M059J (cell line): ENCODE measurements around a stretch of chr17.

GRCh38 chr17:67532263-67533028 lies 155.4 kb downstream of the PITPNC1 start:
- RAMPAGE, long total RNA = no peak

- RAMPAGE, long total RNA = no peak
Measured at GRCh38 chr17:67893798-67894522, 68.7 kb downstream of the BPTF start.

DNA sequence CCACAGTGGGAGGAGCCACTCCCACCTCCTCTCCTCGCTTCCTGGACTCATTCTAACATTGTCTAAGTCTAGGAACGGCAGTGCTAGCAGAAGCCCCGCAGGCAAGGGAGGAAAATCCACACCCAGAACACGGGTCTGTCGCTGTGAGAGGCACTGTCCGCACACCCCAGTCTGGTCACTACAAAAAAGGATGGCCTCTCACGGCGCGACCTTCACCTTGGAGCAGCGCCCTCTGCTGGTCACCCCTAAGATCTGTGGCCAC lies 14.8 kb upstream of the C17orf58 start:
- RAMPAGE, long total RNA = no peak

DNA sequence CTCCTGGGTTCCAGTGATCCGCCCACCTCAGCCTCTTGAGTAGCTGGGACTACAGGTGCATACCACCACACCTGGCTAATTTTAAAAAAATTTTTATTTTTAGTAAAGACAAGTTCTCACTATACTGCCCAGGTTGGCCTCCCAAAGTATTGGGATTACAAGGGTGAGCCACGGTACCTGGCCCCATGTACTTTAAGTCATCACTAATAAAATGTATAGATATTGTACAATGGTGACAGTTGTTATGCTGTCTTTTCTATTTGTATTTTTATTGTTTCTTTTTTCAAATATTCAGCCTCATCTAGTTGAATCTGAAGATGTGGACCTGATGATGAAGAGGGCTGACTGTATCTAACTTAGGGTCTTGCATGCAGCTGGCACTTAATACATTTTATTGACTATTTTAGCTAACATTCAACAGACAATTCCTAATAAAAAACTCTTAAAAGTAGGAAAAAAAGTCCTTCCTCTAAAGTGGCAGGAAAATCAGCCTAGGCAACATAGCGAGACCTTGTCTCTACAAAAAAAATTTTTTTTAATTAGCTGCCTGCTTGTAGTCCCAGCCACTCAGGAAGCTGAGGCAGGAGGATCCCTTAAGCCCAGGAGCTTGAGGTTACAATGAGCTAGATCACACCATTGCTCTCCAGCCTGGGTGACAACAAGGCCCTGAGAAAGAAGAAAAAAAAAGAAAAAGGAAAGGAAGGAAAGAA lies 88.0 kb downstream of the KPNA2 start:
- RAMPAGE, long total RNA = no peak

DNA sequence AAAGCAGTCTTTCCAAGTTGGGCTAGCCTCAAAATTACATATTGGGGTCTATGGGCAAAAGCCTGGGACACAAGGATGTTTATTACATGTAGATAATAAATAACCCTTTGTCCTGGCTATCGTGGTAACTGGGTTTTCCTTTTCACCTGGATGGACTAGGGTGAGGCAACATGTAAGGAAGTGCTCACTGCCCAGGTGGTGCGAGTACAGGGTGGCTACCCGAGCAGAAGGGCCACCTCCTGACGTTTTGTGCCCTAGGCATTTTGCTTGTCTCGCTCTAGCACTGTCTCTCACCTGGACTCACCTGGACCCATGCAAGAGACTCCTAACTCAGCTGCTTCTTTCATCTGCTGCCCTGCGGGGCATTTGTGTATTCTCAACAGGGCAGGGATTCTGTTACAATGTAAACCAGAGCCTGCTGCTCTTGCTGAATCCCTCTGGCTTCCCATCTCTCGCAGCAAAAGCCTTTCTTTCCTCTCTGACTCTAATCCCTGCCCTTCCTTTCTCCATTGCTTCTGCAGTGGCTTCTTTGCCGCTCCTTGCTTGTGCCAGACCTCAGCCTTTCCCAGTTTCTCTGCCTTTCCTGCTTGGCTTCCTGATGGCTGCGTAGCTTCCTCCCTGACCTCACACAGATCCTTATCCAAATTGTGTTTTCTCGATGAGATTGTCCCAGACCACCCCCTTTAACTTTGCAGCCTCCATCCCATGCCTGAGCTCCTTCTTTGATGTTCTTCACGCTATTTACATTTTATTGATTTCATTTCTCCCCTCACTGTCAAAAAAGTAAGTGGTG lies 10.1 kb downstream of the ARSG start:
- RAMPAGE, long total RNA = no peak

- RAMPAGE, long total RNA = no peak
Measured at GRCh38 chr17:68380954-68381503, 76.3 kb downstream of the WIPI1 start.

GRCh38 chr17:68413357-68414298 lies 43.7 kb downstream of the WIPI1 start:
- RAMPAGE, long total RNA = no peak

- RAMPAGE, long total RNA = no peak
Measured at GRCh38 chr17:68454081-68454755, 3.1 kb downstream of the WIPI1 start.

DNA sequence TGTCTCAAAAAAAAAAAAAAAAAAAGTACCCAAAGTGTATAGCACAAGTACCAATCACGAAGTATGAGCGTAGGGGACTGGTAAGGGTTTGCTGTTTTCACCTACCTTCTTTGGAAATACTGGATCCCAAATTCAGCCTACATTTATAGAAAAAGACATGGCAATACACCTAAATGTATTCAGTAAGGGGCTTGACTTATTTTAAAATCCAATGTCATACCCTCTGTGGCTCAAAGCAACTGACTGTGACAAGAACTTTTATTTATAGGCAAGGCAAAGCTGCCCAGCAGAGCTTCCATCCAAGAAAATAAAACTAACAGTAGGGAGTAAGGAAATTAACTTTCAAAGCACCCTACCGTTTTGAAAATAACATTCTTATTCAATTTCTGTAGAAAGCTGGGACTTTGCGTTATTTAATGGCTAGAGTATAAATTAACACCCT lies 1.9 kb downstream of the WIPI1 start:
- RAMPAGE, long total RNA = no peak

GRCh38 chr17:68488259-68488530 lies 24.0 kb upstream of the PRKAR1A start:
- RAMPAGE, long total RNA = no peak

DNA sequence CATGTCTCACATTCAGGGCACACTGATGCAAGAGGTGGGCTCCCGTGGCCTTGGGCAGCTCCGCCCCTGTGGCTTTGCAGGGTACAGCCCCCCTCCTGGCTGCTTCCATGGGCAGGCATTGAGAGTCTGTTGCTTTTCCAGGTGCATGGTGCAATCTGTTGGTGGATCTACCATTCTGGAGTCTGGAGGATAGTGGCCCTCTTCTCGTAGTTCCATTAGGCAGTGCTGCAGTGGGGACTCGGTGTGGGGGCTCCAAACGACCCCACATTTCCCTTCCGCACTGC lies 5.7 kb downstream of the PRKAR1A start:
- RAMPAGE, long total RNA = no peak

DNA sequence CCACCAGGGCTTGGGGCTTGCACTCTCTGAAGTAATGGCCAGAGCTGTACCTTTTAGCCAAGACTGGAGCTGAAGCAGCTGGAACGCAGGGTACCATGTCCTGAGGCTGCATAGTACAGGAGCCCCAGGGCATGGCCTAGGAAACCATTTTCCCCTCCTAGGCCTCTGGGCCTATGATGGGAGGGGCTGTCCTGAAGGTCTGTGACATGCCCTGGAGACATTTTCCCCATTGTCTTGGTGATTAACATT lies 6.2 kb downstream of the PRKAR1A start:
- RAMPAGE, long total RNA = no peak

DNA sequence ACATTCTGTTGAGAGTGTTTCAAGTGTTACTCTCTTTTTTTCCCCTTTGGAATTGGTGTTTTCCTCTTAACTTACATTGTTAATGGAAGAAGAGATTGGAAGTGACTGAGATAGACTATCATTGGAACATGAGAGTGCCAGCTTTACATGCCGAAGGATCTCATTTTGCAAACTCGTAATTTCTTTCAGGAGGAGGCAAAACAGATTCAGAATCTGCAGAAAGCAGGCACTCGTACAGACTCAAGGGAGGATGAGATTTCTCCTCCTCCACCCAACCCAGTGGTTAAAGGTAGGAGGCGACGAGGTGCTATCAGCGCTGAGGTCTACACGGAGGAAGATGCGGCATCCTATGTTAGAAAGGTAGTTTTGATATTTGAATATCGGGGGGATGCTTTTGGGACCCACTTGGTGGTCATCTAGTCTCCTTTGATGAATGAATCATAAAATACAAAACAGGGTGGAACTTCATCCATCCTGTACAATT lies 10.4 kb downstream of the PRKAR1A start:
- RAMPAGE, long total RNA = no peak

DNA sequence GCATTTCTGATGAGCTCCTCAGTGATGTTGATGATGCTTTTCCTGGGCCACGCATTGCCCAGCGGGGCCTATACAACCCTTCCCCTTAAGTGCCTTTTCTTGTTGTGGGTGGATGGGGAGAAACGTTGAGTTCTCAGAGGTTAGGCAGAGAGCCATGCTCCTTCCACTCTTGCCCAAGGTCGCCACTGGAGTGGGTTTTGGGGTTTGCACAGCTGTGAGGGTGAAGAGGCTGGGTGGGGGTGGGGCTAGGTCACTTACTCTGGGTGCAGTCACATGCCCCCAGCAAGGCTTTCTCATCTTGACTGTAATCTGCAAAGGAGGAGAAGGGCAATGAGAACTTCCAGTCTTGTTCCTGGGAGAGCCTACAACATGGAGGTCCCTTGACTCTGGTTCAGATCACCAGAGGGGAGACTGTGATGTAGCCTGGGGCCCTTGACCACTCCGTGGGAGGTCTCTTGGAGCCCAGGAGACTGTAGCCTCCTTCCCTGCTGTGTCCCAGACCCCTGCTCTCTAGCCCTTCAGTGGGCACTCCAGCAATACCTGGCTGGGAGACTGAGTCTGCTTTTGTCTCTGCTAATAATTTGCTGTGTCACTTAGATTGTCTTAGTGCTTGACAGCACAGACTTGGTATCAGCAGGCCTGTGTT lies 42.4 kb downstream of the PRKAR1A start:
- RAMPAGE, long total RNA = no peak

DNA sequence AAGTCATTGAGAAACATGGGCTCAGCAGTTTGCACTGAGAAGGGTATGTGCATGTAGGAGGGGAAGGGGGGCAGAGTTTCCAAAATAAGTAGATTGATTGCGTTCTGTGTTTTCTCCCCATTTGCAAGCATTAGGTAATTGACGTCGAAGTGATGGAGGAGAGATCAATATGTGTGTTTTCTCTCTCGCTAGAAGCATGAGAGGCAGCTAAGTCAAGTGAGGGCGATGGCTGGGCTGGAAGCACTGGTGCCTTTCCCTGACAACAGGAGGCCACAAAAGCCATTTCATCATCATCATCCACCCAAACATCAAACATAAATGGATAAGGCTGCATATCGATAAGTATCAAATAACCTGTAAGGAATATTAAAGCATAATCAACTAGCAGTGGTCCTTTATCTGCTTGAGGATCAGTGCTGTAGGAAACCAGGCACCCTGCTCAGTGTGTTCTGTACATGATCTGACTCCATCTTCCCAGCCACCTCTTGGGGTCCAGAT lies 18.9 kb downstream of the FAM20A start:
- RAMPAGE, long total RNA = no peak

DNA sequence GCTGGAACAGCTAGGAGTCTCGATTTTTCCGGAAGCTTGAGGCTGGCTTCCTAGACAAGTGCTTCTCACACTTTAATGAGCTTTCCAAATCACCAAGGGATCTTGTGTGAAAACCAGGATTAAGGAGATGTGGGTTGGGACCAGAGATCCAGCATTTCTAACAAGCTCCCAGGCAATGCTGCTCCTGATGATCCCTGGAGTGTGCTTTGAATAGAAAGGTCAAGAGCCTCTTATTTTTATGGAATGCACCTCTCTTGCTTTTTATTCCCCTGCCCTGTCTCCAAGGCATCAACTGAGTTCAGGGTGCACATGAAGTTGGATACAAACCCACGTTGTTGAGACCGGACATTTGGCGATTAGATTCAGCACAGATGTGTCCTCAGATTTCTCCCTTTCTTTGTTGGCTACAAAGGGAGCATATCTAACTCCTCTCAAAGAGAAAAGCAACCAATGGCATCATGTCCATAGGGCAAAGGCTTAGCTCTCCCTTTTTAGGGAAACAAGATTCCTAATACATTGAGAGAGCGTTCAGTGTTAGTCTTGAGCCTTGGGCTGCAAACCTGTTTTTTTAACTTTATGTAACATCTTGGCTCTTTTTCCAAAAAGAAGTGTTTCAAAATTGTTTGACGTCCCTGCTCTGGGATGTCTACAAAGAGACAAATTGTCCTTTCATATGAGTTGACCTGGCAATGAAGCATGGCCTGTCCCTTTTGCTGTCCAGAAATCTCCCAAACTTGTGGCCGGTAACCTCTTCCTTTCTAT lies 40.6 kb upstream of the FAM20A start:
- RAMPAGE, long total RNA = no peak

DNA sequence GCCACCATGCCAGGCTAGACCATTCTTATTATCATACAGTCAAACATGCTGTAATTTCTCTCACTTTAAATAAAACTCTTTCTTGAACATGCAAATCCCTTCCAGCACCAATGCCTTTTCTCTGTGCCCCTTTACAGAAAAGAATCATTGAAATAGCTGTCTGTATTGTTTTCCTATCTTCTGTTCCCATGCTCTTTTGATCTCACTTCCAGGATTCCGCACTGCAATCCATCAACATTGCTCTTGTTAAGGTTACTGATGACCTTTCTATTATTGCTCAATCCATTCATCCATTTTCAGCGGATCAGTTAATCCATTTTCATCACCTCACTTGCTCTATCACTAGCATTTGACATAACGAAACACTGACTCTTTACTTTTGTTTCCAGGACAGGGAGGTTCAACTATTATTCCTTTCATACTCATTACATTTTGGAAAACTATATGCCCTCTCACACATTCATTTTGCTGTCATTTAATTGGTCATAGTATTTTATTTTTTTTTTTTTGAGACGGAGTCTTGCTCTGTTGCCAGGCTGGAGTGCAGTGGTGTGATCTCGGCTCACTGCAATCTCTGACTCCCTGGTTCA lies 130.4 kb downstream of the ABCA8 start:
- RAMPAGE, long total RNA = no peak

DNA sequence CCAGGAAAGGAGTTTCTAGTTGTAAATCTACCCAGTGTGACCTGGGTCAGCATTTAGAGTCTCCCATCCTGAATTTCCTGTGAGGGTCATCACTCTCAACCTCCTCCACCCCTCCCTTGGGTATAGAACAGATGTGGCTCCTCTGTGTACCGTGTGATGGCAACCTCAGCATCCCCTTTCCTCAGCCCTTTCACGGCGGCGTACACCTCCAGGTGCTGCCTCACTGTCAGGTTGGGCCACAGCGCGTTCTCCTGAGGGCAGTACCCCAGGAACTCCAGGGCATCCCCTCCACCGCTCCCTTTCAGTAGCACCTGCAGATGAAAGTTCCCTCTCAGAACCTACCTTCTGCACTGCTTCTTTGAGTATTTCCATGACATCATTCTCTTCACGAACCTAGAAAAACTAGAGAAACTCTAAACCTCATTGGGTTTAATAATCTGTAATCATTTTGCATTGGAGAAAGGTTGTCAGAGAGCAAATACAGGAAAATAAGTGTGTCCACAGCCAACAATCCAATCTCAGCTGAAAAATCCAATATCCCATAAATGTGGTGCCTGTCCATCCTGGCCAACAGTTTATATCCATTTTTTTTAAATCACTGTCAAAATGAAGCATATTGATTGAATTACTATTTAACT lies 77.7 kb downstream of the ABCA8 start:
- RAMPAGE, long total RNA = no peak

GRCh38 chr17:69117712-69118526 lies 23.8 kb downstream of the ABCA6 start:
- RAMPAGE, long total RNA = no peak

- RAMPAGE, long total RNA = no peak
Measured at GRCh38 chr17:69325460-69325850, 1.5 kb downstream of the ABCA5 start.